GM12892 (cell line): ENCODE results near the genes PASK and FAM240C.

DNA sequence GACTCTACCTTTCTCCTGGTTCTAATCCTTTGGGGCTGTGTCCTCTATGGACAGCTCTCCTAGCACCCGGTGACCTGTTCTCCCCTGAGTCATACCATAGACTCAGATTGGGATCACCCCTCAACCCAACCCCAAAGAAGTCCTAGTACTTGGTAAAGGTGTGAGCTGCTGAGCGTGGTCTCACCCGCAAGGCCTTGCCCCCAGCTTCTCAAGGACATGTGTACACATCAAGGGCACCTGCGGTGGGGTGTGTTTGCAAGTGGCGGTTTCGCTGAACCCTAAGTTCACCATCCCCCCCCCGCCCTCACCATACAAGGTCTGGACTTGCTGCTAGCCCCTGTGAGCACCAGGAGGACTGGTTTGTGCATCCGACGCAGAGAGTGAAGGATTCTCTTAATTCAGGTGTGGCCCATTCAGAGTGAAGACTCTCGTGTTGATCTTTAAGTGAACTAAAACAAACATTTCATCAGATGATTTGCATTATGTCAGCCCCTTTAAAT, 28.0 kb downstream of the MTERF4 start:
- RRBS, result no CpG with 5 or more reads among the region's 10 CpGs

DNA sequence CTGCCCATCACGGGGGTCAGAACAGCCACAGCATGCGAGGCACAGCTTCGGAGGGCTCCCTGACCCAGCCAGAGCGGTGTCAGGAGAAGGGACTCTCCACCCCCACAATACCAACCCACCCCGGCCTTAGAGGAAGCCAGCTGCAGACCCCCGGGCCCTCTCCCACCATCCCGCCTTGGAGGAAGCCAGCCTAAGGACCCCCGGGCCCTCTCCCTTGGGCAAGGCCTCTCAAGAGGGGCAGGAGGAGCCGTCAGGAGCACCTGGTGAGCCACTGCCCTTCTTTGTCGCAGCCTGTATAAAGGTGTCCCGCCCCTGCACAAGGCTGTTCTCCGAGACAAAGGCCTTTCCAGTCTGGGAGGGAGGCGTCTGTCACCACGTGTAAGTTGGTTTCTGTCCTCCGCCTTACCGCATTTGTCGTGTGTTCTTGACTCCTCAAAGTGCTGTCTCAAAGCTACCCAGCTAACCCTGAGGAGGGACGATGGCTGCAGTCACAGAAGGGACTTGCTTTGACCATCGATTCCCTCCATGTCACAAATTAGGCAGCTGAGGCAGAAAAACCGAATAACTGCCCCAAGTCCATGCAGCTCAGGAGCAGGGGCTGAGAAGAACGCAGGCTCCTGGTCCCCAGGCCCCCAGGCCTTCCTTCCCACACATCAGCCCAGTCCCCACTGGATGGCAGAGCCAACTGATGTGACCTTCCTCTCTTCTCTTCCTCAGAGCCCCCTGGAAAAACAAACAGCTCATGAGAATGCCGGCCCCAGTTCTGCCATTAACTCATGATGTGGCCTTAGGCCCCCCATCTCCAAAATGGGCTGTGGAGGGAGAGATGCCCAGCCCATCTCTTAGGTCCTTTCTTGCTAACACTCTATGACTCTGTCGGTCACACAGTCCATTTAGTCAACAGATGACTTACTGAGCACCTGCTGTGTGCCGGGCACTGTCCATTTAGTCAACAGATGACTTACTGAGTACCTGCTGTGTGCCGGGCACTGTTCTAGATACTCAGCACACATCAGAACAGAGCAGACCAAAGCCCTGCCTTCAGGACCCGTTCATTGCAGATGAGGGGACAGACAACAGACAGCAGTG, 19.8 kb downstream of the MTERF4 start:
- RRBS, result 70% methylated on average over 3 of the region's 26 CpGs

- RRBS, result 1% methylated on average over 22 of the region's 99 CpGs
Observed at GRCh38 chr2:241149102-241149994, at the start of gene PASK. PASK (minus strand) TSS chr2:241149472.

- RRBS, result no CpG with 5 or more reads among the region's 5 CpGs
Observed at GRCh38 chr2:241239012-241239481, 50.6 kb downstream of the ANO7 start.

DNA sequence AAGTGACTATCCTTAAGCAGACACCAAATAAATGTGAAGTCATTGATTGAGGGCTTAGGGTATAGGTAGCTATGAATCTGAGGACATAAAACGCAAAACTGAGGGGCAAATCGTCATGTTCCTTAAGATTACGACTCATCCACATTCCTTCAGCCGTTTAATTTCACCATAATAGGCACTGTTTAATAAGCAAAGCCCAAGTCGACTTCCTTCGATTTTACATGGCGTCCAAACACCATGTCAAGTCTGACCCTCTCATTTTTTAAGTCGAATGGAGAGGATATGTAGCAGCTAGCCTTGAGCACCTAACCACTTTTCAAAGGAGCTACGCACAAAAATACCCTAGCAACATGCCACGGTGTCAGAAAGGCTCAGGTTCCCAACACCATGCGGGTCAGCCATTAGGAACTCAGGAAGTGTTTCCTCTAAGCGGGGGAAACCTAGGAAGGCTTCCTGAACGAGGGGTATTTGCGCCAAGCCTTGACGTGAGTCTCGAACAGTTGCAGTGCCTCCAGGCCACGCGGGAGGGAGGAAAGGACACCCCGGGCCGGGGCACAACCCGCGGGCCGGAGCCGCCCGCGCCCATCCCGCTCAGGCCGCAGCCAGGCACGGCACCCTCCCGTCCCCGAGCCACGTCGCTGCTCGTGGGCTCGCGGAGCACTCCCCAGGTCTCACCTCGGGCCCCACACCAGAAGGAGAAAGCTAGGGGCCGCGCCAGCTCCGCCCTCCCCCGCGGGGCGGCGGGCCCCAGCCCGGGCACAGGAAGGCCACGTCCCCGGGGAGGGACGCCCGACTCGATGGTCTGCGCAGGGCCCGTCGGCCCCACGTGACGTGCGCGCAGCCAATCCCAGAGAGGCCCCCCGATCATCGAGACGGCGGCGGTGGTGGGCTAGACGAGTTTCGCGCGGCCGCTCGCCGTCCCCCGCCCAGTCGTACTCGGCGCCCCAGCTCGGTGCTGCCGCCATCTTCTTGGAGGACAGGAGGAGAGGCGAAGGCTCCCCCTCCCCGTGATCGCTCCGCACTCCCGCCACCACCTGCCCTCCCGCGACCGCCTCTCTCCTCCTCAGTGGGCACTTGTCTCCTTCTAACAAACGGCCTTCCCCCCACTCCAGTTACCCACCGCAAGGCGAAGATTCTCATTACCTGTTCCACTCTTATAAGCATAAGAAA, 660 bp downstream of the HDLBP start:
- RRBS, result no CpG with 5 or more reads among the region's 86 CpGs

GRCh38 chr2:241331625-241331900, 15.8 kb downstream of the SEPTIN2 start:
- RRBS, result no CpG with 5 or more reads among the region's 2 CpGs

DNA sequence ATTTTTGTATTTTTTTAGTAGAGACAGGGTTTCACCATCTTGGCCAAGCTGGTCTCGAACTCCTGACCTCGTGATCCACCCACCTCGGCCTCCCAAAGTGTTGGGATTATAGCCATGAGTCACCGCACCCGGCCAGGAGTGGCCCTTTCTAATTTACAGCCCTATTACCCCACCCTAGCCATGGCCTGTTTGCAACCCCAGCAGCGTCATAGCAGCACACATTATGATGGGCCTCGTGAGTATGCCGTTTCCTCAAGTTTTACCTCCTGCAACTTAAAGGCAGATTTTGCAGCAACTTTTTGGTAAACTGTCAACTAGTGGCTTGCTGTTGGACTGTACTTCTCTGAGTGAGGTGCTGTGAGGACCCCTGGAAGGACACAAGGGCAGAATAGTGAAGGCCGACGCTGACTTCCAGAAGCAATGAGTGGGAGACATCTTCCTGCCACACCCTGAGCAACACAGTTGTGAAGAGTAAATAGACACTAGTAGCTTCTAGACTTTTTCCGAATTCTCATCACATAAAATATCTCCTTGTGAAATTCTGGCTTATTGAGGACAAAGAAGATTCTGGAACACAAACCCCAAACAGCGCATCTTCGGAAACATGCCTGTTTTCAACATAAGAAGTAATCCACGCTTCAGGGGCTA, 54.3 kb downstream of the STK25 start:
- RRBS, result no CpG with 5 or more reads among the region's 14 CpGs

GRCh38 chr2:241508681-241509241, 377 bp upstream of the STK25 start:
- RRBS, result 2% methylated on average over 14 of the region's 65 CpGs

GRCh38 chr2:241542269-241542508, 16.4 kb upstream of the BOK start:
- RRBS, result no CpG with 5 or more reads among the region's 13 CpGs

- RRBS, result no CpG with 5 or more reads among the region's 18 CpGs
Observed at GRCh38 chr2:241675983-241676461, 10.6 kb downstream of the DTYMK start.

GRCh38 chr2:241689616-241690226, 3.1 kb upstream of the DTYMK start:
- RRBS, result no CpG with 5 or more reads among the region's 11 CpGs

DNA sequence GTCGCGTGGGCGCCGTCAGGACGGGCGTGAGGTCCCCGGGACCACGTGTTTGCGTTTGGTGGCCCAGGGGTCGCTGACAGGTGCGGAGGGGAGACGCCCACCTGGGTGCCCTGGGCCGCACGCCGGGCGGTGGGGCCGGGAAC, 298 bp upstream of the ING5 start:
- RRBS, result under 1% methylated on average over 13 of the region's 17 CpGs

GRCh38 chr2:241767842-241769005, 8.4 kb upstream of the GAL3ST2 start:
- RRBS, result 89% methylated on average over 7 of the region's 53 CpGs

GRCh38 chr2:241778086-241778653, 1.5 kb downstream of the GAL3ST2 start:
- RRBS, result no CpG with 5 or more reads among the region's 13 CpGs

- RRBS, result no CpG with 5 or more reads among the region's 26 CpGs
Observed at GRCh38 chr2:241795115-241795838, 13.7 kb upstream of the NEU4 start.

DNA sequence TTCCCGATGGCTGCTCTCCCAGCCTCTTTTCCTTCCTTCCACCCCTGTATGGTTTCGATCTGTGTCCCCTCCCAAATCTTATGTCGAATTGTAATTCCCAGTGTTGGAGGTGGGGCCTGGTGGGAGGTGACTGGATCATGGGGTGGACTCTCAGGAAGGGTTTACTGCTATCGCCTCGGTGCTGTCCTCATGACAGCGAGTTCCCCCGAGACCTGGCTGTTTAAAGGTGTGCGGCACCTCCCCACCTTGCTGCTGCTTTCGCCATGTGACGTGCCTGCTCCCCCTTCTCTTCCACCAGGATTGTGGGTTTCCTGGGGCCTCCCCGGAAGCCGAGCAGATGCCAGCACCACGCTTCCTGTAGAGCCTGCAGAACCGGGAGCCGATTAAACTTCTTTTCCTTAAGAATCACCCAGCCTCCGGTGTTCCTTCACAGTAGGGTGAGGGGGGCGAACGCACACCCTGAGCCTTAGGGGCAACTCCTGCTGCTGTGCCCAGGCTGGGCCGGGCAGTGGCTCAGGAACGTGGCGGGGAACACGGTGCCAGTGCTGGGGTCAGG, 12.4 kb downstream of the NEU4 start:
- RRBS, result 59% methylated on average over 2 of the region's 22 CpGs

- RRBS, result no CpG with 5 or more reads among the region's 15 CpGs
Observed at GRCh38 chr2:241867255-241867773, 2.2 kb upstream of the RTP5 start.

- RRBS, result no CpG with 5 or more reads among the region's 9 CpGs
Observed at GRCh38 chr2:241882809-241883364, 13.4 kb downstream of the RTP5 start.

DNA sequence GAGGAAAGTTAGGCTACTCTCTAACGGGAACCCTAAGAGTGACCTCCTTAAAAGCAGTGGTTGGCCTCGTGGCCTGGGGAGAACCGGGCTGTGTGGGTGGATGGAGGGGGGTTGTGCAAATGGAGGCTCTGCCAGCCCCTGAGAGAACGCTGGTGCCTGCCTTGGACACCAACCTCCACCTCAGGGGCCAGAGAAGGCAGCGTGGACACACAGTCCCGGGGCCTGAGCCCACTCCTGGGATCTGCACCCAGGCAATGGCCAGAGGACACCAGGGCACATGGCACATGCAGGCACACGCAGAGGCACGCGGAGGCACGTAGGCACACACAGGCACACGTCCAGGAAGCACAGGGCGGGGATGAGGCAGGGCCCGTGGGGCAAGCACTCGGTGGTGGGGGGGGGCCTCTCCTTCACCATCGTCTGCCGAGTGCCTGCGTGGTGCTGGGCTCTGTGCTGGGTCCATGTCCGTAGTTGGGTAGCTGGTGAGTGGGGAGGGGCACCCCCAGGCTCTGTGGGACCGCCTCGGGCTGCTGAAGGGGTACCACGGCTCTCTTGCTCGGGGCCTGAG, 4.6 kb downstream of the FAM240C start:
- RRBS, result no CpG with 5 or more reads among the region's 22 CpGs

GRCh38 chr2:241900145-241900865, at the start of gene FAM240C:
FAM240C (minus strand) TSS chr2:241900464.
- RRBS, result no CpG with 5 or more reads among the region's 28 CpGs